ENCODE data around the gene DUSP16.

DNA sequence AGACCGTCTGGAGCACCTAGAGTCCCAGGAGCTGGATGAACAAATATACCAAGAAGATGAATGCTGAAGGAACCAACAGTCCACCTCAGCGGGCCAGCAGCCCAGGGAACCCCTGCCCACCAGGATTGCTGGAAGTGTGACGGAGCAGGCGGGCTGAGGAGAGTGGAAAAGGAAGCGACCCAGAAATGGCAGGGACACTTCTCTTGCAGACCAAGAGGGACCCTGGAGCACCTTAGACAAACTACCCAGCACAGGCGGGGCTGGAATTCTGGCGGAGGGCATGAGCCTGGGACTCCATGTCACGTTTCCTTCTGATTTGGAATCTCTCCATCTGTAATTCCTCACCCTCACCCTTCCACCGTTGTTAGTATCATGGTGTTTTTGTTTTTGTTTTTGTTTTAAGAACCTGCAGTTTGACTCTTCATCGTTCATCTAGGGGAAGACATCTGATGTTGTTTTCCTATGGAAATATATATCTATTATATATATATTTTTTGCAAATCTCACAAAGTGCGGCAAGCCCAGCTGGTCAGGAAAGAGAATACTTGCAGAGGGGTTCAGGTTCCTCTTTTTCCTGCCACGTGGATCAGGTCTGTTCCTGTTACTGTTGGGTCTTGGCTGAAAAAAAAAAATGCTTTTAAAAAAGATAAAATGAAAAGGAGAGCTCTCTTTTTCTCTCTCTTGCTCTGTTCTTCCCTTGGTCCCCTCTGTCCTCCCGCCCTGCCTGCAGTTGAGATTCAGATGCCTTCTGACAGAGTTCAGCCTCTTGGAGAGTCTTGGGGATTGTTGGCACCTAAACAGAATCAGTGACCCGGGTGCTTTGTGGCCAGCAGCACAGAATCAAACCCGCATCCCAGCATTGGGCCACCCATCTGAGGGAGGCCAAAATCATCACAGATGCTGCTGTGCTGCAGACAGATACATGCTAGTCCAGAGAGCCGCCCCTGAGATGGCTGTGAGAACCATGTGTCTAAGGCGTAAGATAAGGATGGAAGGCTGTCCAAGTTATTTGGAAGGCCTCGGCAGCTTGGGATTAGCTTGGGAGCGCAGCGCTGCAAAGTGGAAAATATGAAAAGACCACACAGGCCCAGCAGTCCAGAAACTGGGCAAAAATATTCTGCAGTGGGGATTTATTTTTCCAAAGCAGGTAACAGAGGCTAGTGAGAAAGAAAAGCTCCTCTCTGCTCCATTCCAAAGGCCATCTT lies 179.4 kb upstream of the BCL2L14 start:
- PRO-cap = no peak

DNA sequence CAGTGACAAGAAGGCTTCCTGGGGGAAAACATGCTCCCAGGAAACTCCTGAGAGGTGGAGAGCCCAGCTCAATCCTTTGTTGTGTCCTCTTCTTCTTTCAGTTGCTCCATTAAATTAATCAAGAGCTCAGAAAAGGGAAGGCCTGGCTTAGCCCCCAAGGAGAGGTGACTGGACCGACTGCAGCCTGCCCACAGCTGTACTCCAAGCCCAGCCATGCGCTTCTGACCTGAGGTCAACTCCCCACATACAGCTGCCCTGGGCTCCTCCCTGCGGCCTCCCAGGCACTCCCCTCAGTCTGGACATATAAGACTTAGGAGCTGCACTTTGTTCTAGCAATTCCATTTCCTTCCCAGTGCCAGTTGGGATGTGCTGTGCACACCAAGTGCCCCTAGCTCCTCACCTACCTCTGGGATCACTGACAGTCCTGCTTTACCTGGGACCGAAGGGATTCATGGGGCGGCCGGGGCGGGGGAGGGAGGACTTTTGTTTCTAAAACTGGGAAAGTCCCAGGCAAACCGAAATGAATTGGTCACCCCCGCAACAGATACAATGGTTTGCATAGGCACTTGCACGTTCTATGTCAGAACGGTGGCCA lies 59.4 kb upstream of the BCL2L14 start:
- PRO-cap = no peak

DNA sequence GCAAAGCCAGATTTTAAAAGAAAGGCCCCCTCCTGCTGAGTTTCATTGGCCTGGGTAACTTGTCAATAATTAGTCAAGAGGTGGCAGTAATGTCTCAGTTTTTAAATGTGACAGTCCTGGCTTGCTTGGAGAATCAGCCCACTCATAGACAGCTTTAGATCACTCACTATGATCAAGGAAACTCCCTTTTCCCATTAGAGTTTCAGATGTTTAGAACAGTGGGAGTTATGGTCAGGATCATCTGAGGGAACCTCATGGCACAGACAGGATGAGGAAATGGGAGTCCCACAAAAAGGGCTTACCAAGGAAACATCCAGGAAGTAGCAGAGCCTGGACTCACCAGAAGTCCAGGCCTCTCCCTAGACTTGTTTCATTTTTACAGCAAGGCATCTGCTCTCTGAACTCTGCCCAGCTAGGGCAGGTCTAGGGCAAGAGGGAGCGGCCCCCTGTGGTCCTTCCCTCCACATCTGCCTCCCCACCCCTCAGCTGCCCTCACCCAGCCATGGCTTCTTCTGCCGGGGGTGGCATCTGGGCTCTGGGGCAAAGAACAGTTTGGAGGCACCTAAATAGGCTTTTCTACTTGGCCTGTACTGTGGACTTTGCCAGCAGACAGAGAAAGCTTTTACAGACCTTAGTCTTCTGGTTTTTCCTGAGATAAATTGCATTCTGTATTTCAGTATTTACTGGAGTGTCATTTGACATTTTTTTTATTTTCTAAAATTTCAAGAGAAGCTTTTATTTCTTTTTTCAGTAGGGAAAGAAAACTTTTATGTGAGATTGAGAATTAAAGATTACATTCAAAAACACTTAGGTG lies 11.3 kb downstream of the BCL2L14 start:
- PRO-cap = no peak

- PRO-cap = no peak
Observed at GRCh38 chr12:12179410-12180366, 87.2 kb downstream of the LRP6 start.

DNA sequence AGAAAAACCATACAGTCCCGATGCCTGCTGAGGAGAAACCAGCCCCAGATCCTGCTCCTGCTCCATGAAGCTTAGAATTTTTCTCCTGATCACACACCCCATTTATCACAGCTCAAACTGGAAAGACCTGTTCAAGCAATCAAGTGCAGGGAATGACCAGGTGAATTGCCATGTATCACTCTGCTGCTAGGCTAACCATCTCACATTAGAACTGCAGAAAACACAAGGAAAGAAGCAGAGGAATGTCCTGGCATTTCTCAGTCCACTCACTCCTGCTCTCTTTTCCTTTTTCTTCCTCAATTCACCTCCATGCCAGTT lies 18.1 kb downstream of the MANSC1 start:
- PRO-cap = no peak

GRCh38 chr12:12350934-12351708 lies 1.1 kb upstream of the MANSC1 start:
- PRO-cap = no peak

DNA sequence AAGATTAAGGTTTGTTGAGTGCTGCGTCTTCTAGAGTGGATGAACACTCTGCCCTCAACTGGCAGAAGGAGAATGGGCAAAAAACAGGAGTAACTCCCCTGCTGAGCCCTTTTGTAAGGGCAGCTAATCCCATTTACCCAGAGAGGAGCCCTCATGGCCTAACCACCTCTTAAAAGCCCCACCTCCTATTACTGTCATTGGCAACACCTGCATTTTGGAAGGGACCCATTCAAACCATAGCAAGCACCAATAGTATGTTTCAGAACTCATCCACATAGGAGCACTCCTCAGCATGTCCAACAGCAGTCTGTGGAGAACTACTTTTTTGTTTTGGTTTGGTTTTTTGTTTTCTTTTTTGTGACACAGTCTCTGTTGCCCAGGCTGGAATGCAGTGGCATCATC lies 47.5 kb downstream of the BORCS5 start:
- PRO-cap = no peak

DNA sequence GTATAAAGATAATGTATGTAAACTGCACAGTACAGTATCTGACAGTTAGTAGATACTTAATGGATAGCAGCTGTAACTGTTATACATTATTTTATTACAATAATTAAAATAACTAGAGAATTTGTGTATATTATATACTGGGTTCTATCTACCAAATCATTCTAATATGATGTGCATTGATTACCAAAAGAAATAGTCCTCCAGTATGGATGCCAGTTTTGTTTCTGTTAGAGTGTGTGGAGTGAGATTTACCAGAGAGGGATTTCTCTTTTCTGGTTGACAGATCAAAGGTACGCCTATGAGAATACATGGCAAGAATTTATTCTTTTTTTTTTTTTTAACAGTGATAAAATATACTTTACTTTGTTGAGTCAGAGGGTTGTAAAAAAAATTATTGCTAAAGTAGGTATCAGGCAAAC lies 94.0 kb downstream of the BORCS5 start:
- PRO-cap = no peak

- PRO-cap = no peak
Observed at GRCh38 chr12:12476650-12477686, 85.7 kb downstream of the DUSP16 start.

- PRO-cap = no peak
Observed at GRCh38 chr12:12511412-12511982, 51.2 kb downstream of the DUSP16 start.

GRCh38 chr12:12520883-12521662 lies 41.6 kb downstream of the DUSP16 start:
- PRO-cap = no peak

- PRO-cap = no peak
Observed at GRCh38 chr12:12557681-12558315, 4.9 kb downstream of the DUSP16 start.

GRCh38 chr12:12561377-12562527 lies 911 bp downstream of the DUSP16 start:
- PRO-cap = bidirectional peak, plus-strand start at chr12:12561647, minus-strand start at chr12:12561657; bidirectional peak, plus-strand start at chr12:12561975, minus-strand start at chr12:12561881; bidirectional peak, plus-strand start at chr12:12562321, minus-strand start at chr12:12562268

DNA sequence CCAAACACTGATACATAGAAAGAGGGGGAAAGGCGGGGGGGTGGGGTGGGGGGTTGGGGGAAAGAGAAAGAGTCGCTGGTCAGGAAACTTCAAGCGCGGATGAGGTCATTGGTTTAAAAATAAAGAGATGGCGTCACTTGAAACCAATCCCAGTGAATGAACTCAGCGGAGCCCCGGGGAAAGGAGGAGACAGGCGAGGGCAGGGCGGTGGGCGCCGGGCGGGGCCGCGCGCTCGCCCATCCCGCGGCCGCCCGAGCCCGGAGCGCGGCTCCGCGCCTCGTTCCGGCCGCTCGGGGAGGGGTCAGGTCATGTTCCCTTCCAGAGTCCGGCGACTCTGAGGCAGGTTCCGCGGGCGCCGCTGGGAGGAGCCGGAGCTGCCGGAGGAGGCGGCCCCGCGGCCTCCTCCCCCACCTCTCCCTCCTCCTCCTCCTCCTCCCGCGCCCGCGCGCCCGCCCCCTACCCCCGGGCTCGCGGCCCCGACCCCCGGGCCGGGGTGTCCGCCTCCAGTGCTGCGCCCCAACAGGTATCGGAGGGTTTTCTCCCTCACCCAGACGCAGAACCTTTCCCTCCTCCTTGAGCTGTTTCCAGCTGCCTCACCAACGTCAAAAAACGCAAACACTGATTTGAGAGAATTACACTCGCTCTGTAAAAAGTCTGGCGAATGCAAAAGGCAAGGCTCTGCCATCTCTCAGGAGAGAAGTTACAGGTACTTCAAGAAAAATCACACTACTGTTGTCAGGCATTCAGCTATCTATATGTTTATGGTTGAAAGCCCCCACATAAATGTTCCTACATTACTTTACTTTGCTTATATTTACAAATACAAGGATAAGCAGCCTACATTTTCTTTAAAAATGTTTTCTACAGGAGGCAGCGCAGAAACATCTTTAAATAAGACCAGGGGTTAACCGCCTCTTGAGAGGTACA lies at the start of gene DUSP16:
TSS of gene DUSP16 (minus strand) at position 336 of the 927 bp plus-strand sequence.
- PRO-cap = bidirectional peak, plus-strand start at position 331 of the sequence, minus-strand start at position 336 of the sequence; bidirectional peak, plus-strand start at position 648 of the sequence, minus-strand start at position 610 of the sequence

GRCh38 chr12:12563912-12564336 lies 1.3 kb upstream of the DUSP16 start:
- PRO-cap = no peak

GRCh38 chr12:12600656-12601293 lies 10.9 kb upstream of the CREBL2 start:
- PRO-cap = no peak

- PRO-cap = no peak
Observed at GRCh38 chr12:12622147-12623170, 10.8 kb downstream of the CREBL2 start.

GRCh38 chr12:12624300-12624758 lies 12.7 kb downstream of the CREBL2 start:
- PRO-cap = no peak

DNA sequence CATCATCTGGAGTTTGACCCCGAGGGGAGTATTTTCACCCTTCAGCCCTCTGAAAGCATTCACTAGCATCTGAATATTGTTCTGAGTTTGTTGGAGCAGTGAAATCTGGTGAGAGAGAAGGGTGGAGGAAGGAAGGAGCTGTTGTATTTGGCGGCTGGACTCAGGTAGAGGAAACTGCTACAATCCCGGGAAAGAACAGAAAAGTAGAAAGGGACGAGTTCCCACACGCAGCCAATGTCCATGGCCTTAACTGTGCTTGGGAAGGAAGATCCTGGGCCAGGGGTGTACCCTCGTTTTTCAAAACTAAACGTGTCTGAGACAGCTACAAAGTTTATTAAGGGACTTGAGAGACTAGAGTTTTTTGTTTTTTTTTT lies 931 bp upstream of the CDKN1B start:
- PRO-cap = no peak

DNA sequence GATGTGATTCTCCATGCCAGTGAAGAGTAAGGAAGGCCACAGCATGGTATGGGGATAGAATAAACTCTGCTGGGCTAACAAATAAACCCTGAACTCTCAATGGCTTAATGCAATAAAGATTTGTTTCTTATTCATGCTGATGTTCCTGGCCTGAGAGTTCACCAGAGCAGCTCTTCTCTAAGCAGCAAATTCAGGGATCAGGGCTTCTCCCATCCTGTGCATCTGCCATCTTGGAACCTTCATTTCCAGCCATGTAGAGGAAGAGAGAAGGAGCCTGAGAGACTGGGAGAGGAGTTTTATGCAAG lies 20.7 kb upstream of the APOLD1 start:
- PRO-cap = no peak

Measured in left lung (tissue), 1 donor.